HEK293 (cell line): ENCODE measurements around the genes CPT1B and MAPK8IP2.

DNA sequence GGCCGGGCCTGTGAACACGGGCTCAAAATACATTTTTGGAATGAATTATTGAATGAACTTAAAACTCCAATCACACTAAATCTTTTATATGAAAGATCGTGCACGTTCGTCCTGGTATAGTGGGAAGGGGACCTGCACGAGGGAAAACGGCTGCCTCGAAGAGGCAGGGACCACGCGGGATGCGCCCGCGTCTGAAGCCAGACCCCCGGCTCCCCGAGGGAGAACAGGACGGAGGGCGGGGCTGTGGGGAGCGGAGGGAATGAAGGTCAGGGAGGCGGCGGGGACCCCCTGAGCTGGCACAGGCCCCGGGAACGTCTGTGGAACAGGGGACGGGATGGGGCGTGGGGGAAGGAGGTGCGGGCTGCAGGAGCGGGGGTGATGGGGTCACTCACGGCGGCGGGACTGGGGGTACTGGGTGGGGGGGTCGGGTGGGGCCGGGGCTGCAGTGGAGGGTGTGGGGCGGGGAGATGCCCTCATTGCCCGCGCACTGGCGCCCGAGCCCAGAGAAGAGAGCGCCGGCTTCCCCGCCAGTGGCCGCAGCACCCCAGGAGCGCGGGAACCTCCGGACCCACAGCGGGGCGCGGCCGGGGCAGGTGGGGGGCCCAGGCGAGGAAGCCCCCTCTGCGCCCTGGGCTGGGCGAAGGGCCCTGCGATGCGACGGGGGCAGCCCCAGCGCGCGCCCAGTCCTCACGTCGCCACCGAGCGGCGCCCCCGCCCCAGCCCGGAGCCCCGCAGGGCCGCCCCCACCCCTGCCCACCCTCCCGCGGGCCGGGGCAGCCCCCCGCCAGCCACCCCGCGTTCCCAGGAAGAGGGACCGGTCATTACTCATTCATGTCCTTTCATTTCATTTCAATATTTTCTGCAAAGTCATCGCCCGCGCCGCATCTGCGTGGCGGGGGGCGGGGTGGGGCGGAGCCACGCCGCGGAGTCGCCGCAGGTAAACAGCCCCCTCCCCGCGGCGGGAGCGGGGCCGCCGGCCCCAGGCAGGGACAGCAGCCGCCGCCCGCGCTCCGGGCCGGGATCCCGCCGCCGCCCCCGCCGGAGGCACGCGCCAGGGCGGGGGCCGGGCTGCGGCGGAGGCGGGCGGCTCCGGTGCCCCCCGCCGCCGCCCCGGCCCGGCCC, 872 bp upstream of the PANX2 start:
- PRO-cap = bidirectional peak, plus-strand start at position 964 of the sequence, minus-strand start at position 887 of the sequence
- RRBS, 2 experiments = 13 to 32% methylated on average over 31 to 35 of the region's 116 CpGs

DNA sequence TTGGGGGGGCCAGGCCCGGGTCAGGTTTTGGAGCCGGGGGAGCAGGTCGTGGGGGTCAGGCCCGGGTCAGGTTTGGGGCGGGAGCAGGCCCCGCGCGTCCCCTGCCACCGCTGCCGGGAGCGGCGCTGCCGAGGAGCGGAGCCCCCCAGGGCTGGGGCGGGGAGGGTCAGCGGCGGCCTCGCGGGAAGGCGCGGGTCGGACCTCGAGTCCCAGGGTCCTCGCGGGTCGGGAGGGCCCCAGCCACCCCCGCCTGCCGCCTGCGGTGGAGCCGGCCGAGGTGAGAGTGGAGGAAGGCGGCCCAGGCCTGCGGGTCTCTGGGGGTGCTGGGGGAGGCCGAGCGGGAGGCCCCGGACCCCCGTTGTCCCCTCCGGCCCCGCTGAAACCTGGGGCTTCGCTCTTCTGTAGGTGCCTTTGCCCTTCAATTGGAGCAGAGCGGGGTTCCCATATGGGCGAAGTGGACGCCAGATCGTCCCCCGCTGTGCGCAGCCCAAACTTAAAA, 651 bp downstream of the TRABD start:
- PRO-cap = no peak
- RRBS, 2 experiments = 4% methylated on average over 13 of the region's 46 CpGs

- PRO-cap = no peak
- RRBS, 2 experiments = 73 to 90% methylated on average over 3 of the region's 12 CpGs
These were observed 1.5 kb downstream of the SELENOO start for GRCh38 chr22:50202255-50202693.

DNA sequence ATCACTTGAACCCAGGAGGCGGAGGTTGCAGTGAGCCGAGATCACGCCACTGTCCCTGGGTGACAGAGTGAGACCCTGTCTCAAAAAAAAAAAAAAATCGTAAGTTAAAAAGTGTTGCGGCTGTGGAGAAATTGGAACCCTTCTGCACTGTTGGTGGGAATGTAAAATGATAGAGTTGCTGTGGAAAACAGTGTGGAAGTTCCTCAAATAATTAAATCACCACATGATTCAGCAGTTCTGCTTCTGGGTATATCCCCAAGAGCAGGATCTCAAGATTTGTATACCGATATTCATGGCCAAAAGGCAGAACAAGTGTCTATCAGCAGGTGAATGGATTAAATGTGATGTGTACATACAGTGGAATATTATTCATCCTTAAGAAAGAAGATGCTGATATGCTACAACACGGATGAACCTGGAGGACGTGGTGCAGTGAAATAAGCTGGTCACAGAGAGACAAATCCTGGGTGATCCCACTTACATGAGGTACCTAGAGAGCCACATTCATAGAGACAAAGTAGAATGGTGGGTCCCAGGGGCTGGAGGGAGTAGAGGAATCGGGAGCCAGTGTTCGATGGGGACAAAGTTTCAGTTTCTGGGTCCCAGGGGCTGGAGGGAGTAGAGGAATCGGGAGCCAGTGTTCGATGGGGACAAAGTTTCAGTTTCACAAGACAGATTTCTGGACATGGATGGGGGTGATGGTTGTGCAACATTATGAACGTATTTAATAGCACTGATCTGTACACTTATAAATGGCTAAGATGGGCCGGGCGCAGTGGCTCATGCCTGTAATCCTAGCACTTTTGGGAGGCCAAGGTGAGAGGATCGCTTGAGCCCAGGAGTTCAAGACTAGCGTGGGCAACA, 4.0 kb downstream of the SELENOO start:
- PRO-cap = no peak
- RRBS, 2 experiments = no CpG with 5 or more reads among the region's 17 CpGs

DNA sequence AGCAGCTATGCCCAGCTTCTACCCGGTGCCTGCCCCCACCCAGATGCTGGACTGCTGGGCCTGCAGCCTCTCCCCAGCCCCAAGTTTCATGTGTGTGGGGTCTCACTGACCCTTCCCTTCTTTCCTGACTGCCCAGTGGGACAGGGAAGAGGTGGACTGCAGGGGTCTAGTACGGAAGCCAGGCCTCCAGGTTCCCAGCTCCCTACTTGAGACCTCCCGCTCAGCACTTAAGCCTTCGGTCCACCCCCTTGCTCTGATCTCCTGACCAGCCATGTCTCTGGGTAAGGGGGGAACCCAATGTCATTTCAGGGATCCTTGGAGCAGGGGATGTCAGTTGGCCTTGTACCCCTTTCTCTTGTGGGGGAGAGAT, 2.6 kb upstream of the MAPK11 start:
- PRO-cap = no peak
- RRBS, 2 experiments = no CpG with 5 or more reads among the region's 4 CpGs

DNA sequence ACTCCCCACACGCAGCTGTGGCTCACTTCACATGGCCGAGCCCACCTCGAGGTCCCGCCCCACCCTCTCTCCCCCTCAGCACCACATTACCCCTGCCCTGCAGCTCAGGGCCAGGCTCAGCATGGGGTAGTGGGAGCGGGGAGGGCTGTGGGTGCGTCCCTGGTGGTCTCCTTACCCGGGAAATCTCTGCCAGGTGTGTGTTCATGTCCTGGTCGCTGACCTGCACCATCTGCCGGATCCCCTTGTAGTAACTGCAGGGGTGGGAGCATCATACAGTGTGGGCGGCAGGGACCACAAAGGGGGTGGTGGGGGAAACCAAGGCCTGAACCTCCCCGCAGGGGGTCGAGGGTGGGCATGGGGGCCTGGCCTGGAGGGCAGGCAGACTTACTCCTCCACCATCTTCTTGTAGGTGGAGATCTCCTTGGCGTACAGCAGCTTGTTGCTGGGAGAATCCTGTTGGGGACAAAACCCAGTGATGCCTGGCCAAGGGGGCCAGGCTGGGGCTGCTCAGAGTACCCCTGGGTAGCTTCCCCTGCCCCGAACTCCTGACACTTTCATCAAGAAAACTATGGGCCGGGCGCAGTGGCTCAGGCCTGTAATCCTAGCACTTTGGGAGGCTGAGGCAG, 6.4 kb upstream of the MAPK11 start:
- PRO-cap = no peak
- RRBS, 2 experiments = 85 to 93% methylated on average over 3 of the region's 16 CpGs

GRCh38 chr22:50279894-50280163, 9.6 kb upstream of the MAPK11 start:
- PRO-cap = no peak
- RRBS, 2 experiments = no CpG with 5 or more reads among the region's 6 CpGs

GRCh38 chr22:50281227-50282151, 11.3 kb upstream of the MAPK11 start:
- PRO-cap = no peak
- RRBS, 2 experiments = 95 to 96% methylated on average over 16 to 17 of the region's 69 CpGs

- PRO-cap = no peak
- RRBS, 2 experiments = 88 to 92% methylated on average over 5 of the region's 26 CpGs
These were observed 2.7 kb downstream of the PLXNB2 start for GRCh38 chr22:50304502-50305477.

DNA sequence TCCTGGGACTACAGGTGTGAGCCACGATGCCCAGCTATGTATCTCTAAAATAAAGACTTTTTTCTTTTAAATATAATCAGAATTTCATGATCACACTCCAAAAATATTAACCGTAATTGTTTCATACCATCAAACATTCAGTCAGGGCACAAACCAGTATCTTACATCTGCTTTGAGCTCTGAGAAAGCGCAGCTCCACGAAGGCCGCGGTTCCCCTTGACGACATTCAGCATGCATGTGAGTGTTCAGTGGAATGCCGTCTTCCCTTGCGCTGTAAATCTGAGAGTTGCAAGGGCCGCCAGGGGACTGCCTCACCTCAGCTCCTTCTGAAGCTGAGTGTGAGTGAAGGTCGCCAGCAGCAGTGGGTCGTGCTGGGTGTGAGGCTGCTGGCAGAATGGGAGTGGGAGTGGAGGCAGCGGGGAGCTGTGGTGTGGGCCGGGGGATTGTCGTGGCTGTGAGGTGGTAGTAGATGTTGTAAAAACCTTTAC, 65.1 kb downstream of the PPP6R2 start:
- PRO-cap = no peak
- RRBS, 2 experiments = no CpG with 5 or more reads among the region's 15 CpGs

GRCh38 chr22:50465756-50466300, 9.0 kb downstream of the SBF1 start:
- PRO-cap = no peak
- RRBS, 2 experiments = 87 to 93% methylated on average over 3 of the region's 20 CpGs

- PRO-cap = no peak
- RRBS, 2 experiments = no CpG with 5 or more reads among the region's 8 CpGs
These were observed 1.1 kb upstream of the MIOX start for GRCh38 chr22:50485631-50485972.

- PRO-cap = no peak
- RRBS, 2 experiments = no CpG with 5 or more reads among the region's 10 CpGs
These were observed 7.4 kb downstream of the SCO2 start for GRCh38 chr22:50517939-50518489.

- PRO-cap = no peak
- RRBS, 2 experiments = 86 to 96% methylated on average over 2 of the region's 19 CpGs
These were observed 826 bp upstream of the ODF3B start for GRCh38 chr22:50532781-50533867.

DNA sequence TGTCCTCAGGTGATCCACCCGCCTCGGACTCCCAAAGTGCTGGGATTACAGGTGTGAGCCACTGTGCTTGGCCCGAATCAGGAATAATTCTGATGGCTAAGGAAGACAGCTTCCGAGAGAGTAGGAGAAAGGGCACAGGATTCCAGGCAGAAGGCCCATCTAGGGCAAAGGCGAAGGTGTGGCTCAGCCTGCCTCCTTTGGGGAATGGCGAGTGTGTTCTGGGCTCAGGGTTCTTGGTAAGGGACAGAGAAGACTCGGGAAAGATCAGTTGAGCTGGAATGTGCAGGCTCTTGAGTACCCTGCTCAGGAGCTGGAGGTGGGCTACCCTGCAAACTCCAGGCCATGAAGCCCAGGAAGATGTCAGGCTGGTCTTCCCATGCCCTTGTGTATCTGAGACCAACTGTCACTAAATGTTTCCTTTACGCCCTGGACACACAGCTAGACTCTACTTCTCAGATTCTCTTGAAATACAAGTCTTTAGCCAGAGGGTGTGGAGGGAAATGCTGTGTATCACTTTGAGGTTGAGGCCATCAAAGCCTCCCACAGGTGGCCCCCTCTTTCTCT, 1.7 kb upstream of the SYCE3 start:
- PRO-cap = no peak
- RRBS, 2 experiments = no CpG with 5 or more reads among the region's 8 CpGs

DNA sequence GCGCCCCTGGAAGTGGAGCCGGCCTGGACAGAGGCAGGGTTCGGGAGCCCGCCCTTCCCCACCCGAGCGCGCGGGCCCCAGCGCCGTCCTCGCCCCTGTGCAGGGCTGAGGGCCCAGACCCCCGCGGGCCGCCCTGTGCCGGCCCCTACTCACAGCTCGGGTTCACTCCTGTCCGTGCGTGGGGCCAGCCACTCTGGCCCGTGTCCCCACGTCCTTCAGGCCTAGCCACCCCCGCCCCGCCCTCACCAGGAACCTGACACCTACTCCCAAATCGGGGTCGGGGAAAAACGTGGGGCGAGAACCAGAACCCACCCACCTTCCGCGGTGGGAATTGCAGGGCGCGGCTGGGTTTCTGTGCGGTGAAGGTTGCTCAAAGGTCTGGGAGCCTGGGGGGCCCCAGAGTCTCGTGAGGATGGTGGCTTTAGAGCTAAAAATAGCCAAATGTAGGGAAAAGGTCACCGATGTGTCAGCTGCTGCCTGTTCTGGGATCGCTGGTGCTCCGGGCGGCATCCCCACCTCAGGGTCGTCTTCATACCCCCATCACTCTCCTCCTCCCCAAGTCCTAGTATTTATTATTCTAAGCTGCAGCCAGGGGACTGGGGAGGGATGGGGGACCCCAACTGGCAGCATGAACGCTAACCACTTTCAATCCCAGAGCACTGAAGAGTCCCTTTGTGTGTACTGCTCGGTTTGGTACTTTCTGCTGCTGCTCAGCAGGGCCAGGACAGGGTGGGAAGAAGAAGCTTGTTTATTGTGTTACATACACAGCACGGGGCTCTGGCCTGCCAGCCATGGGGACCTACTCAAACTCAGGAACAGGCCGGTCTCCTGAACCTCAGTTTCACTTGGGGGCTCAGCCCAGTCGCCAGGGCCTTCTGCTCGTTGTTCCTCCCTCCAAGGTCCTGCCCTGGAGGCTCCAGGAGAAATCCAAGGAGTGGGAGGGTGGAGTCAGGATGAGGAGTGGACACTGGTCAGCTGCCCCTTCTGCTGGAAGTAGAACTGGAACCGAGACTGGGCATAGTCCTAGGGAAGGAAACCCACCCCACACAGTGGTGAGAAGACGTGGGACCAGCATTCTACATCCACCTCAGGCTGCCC, at the start of gene CPT1B:
CPT1B (minus strand) TSS at position 195 of the 1,098 bp plus-strand sequence.
- PRO-cap = no peak
- RRBS, 2 experiments = no CpG with 5 or more reads among the region's 45 CpGs

DNA sequence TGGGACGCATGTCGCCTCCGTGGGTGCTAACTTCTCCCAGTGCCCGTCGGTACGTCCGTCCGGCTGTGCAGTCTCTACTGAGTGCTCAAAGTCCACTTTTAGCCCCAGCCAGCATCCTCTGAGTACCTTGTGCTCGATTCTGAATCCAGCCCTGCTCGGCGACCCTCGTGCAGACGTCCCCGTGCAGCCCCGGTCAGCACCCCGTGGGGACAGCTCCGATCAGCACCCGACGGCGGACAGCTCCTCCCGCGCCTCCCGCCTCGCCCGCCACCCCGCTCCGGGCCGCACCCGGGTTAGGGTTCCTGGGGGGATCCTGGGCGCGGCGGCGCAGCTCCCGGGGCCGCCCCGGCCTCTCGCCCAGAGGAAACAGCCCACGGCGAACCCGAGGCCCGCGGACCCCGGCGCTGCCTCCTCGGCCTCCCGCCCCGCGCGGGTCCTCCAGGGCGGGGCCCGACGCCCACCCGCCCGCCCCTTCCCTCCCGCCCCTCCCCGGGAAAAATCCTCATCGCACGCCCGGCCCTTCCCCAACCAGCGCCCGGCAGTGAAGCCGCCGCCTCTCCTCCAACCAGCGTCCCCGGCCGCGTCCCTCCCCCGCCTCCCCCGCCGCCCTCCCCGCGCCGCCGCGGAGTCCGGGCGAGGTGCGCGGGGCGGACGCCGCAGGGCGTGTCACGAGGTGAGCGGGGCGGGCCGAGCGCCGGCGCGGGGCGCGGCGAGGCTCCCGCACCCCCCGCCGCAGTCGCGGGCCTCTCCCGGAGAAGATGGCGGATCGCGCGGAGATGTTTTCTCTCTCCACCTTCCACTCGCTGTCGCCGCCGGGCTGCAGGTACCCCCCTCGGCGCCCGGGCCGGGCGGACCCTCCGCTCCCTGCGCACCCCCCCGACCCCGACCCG, at the start of gene MAPK8IP2:
MAPK8IP2 (plus strand) TSS at position 733 of the 890 bp plus-strand sequence.
- PRO-cap = bidirectional peak, plus-strand start at position 541 of the sequence, minus-strand start at position 435 of the sequence; bidirectional peak, plus-strand start at position 636 of the sequence, minus-strand start at position 588 of the sequence; bidirectional peak, plus-strand start at position 741 of the sequence, minus-strand start at position 778 of the sequence
- RRBS, 2 experiments = 2% methylated on average over 77 to 81 of the region's 118 CpGs

- PRO-cap = no peak
- RRBS, 2 experiments = no CpG with 5 or more reads among the region's 14 CpGs
These were observed 5.9 kb downstream of the ARSA start for GRCh38 chr22:50621909-50622588.

DNA sequence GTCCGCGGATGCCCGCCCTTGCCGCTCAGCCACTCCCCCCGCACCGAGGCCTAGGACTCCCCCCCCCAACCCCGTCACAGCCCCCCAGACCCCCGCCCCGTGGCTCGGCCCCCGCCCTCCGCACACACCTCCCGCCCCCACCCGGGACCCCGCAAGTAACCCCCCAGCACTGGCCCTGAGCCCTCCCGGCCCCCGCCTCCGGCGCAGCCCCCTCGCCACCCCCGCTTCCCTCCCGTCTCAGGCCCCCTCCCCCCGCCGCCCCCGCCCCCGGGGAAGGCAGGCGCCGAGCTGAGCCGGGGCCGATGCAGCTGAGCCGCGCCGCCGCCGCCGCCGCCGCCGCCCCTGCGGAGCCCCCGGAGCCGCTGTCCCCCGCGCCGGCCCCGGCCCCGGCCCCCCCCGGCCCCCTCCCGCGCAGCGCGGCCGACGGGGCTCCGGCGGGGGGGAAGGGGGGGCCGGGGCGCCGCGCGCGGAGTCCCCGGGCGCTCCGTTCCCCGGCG, 46.2 kb upstream of the ARSA start:
- PRO-cap = no peak
- RRBS, 2 experiments = 1 to 2% methylated on average over 33 of the region's 67 CpGs

DNA sequence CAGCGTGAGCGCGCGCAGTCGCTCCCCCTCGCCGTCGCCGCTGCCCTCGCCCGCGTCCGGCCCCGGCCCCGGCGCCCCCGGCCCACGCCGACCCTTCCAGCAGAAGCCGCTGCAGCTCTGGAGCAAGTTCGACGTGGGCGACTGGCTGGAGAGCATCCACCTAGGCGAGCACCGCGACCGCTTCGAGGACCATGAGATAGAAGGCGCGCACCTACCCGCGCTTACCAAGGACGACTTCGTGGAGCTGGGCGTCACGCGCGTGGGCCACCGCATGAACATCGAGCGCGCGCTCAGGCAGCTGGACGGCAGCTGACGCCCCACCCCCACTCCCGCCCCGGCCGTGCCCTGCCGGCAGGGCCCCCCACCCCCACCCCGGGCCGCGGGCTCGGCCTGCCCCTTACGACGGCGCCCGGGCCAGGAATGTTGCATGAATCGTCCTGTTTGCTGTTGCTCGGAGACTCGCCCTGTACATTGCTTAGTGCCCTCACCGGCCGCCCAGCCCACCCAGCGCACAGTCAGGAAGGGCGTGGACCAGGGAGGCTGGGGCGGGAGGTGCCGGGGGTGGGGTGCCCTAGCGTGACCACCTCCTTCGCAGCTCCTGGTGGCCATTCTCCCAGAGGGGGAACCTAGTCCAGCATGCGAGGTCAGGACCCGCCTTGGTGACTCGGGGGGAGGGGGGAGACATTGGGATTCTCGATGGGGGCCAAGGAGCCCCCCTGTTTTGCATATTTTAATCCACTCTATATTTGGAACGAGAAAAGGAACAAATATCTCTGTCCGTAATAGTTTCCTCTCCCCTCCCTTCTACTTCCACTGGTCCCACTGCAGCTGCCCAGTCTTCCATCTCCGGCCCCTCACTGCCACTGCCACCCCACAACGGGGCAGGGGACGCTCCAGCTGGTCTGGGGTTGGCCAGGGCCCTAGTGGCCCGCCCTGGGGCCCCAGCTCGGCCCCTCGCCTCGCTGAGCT, 6.7 kb upstream of the ACR start:
- PRO-cap = no peak
- RRBS, 2 experiments = 92 to 96% methylated on average over 16 of the region's 81 CpGs